Keratinocyte (primary cell): ENCODE results near the gene GATM.

CAGE:
- cytosol, long polyA minus RNA: no peak
- cytosol, long polyA plus RNA: no peak
- long polyA plus RNA: no peak
- nucleus, long polyA minus RNA: no peak
- nucleus, long polyA plus RNA: no peak
These were observed 7.5 kb downstream of the STARD9 start for GRCh38 chr15:42582617-42583507.

CAGE:
- cytosol, long polyA minus RNA: no peak
- cytosol, long polyA plus RNA: no peak
- long polyA plus RNA: no peak
- nucleus, long polyA minus RNA: no peak
- nucleus, long polyA plus RNA: no peak
These were observed 2.6 kb downstream of the CDAN1 start for GRCh38 chr15:42734278-42734815.

CAGE:
- cytosol, long polyA minus RNA: no peak
- cytosol, long polyA plus RNA: no peak
- long polyA plus RNA: no peak
- nucleus, long polyA minus RNA: no peak
- nucleus, long polyA plus RNA: no peak
These were observed 492 bp upstream of the TMEM62 start for GRCh38 chr15:43132903-43133284.

DNA sequence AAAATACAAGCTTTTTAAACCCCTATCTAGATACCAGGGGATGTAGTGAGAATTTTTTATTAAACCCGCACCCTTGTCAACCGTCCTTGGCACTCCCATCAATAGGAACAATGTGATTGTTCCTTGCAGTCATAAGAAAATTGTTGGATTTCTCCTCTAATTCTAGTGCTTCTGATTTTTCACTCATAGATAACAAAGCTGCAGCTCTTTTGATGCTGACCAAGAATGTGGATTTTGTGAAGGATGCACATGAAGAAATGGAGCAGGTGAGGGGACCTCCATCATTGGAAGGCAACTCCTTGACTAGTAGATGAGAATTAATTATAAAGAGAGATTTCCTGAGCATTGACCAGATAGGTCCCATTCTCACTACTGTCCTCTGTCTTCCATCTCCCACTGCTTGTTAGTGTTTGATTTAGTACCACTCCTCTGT lies 5.6 kb downstream of the CCNDBP1 start:
CAGE:
- cytosol, long polyA minus RNA: no peak
- cytosol, long polyA plus RNA: no peak
- long polyA plus RNA: no peak
- nucleus, long polyA minus RNA: no peak
- nucleus, long polyA plus RNA: no peak

DNA sequence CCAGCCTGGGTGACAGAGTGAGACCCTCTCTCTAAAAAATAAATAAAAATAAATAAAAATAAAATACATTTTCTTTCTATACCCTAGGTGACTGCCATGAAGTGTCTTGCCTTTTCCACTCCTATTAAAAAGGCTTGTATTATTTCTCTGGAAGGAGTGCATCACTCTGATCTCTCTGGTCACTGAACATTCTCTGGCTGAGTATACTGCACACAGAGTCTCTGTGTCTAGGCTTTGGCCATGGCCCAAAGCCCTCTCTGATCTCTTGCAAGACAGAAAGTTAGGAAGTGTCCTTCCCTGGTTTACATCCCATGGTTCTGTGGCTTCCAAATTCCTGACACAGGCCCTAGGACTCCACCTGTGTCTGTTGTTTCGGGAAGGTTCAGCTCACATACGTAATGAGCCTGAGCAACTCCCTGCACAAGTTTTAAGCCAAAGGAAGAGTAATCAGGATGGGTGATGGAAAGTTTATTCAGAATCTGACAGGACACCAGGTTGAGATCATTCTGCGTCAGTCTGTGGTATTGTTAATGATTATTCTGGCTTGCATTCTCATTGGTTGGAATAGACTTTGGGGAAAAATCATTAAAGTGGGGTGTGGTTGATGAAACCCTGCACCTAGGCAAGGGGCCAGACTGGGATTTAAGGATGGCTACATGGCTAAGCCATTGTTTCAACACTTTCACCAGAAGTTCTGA lies 14.0 kb upstream of the TGM7 start:
CAGE:
- cytosol, long polyA minus RNA: no peak
- cytosol, long polyA plus RNA: no peak
- long polyA plus RNA: no peak
- nucleus, long polyA minus RNA: no peak
- nucleus, long polyA plus RNA: no peak

GRCh38 chr15:44288879-44289662 lies 552 bp downstream of the GOLM2 start:
CAGE:
- cytosol, long polyA minus RNA: no peak
- cytosol, long polyA plus RNA: no peak
- long polyA plus RNA: start-site peak on the plus strand at chr15:44288879-44288950, 72 and 35 reads in 2 replicates
- nucleus, long polyA minus RNA: no peak
- nucleus, long polyA plus RNA: no peak

CAGE:
- cytosol, long polyA minus RNA: no peak
- cytosol, long polyA plus RNA: no peak
- long polyA plus RNA: no peak
- nucleus, long polyA minus RNA: no peak
- nucleus, long polyA plus RNA: no peak
These were observed 36.1 kb downstream of the GOLM2 start for GRCh38 chr15:44324722-44324970.

DNA sequence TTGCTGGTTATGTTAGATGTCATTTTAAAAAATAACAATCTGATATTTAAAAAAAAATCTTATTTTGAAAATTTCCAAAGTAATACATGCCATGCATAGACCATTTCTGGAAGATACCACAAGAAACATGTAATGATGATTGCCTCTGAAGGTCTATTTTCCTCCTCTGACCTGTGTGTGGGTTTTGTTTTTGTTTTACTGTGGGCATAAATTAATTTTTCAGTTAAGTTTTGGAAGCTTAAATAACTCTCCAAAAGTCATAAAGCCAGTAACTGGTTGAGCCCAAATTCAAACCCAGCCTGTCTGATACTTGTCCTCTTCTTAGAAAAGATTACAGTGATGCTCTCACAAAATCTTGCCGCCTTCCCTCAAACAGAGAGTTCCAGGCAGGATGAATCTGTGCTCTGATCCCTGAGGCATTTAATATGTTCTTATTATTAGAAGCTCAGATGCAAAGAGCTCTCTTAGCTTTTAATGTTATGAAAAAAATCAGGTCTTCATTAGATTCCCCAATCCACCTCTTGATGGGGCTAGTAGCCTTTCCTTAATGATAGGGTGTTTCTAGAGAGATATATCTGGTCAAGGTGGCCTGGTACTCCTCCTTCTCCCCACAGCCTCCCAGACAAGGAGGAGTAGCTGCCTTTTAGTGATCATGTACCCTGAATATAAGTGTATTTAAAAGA lies 2.1 kb downstream of the B2M start:
CAGE:
- cytosol, long polyA minus RNA: no peak
- cytosol, long polyA plus RNA: no peak
- long polyA plus RNA: no peak
- nucleus, long polyA minus RNA: no peak
- nucleus, long polyA plus RNA: no peak

CAGE:
- cytosol, long polyA minus RNA: no peak
- cytosol, long polyA plus RNA: no peak
- long polyA plus RNA: no peak
- nucleus, long polyA minus RNA: no peak
- nucleus, long polyA plus RNA: no peak
These were observed 3.7 kb downstream of the B2M start for GRCh38 chr15:44715034-44715343.

GRCh38 chr15:44726016-44726987 lies 10.0 kb upstream of the TRIM69 start:
CAGE:
- cytosol, long polyA minus RNA: no peak
- cytosol, long polyA plus RNA: no peak
- long polyA plus RNA: no peak
- nucleus, long polyA minus RNA: no peak
- nucleus, long polyA plus RNA: no peak

GRCh38 chr15:44726988-44727366 lies 9.4 kb upstream of the TRIM69 start:
CAGE:
- cytosol, long polyA minus RNA: no peak
- cytosol, long polyA plus RNA: no peak
- long polyA plus RNA: no peak
- nucleus, long polyA minus RNA: start-site peak on the plus strand at chr15:44727072-44727080, 24 reads
- nucleus, long polyA plus RNA: no peak

GRCh38 chr15:44838655-44839222 lies 102.4 kb downstream of the TRIM69 start:
CAGE:
- cytosol, long polyA minus RNA: no peak
- cytosol, long polyA plus RNA: no peak
- long polyA plus RNA: no peak
- nucleus, long polyA minus RNA: no peak
- nucleus, long polyA plus RNA: no peak

DNA sequence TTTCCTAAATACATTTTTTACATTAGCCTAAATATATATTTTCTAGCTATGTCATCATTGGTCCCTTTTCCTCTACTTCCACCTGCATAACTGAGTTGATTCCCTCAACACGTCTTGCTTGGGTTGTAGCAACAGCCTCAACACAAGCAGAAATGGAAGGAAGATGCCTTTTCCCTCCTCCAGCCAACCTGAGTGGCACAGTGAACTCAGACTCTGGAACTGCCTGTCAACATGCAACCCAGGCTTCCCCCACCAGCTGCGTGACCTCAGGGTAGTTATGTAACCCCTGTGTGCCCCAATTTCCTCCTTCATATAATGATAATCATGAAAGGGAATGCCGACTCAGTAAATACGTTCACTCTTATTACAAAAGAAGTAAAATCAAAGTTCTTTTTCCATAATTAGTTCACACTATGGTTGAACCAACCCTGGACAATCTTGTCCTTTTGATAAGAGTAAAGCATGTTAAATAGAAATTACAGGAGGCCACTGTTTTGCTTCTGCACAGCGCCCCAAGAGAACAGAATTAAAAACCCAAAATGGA lies 101.7 kb upstream of the TERB2 start:
CAGE:
- cytosol, long polyA minus RNA: no peak
- cytosol, long polyA plus RNA: no peak
- long polyA plus RNA: no peak
- nucleus, long polyA minus RNA: no peak
- nucleus, long polyA plus RNA: no peak

CAGE:
- cytosol, long polyA minus RNA: no peak
- cytosol, long polyA plus RNA: no peak
- long polyA plus RNA: no peak
- nucleus, long polyA minus RNA: no peak
- nucleus, long polyA plus RNA: no peak
These were observed 74.0 kb upstream of the TERB2 start for GRCh38 chr15:44882413-44882866.

CAGE:
- cytosol, long polyA minus RNA: no peak
- cytosol, long polyA plus RNA: no peak
- long polyA plus RNA: no peak
- nucleus, long polyA minus RNA: no peak
- nucleus, long polyA plus RNA: no peak
These were observed 34.3 kb downstream of the DUOX2 start for GRCh38 chr15:45079648-45080098.

DNA sequence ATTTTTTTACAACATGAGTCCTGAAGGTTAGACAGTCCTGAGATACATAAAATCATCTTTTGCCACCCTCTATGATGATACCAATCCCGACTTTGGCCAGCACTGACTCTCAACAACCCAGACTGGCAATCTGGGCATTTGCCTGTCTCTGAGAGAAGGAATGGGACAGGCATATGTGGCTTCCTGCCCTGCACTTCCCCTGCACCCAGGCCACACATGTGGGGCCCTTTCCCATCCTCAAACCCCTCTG lies 17.3 kb downstream of the DUOX2 start:
CAGE:
- cytosol, long polyA minus RNA: no peak
- cytosol, long polyA plus RNA: no peak
- long polyA plus RNA: no peak
- nucleus, long polyA minus RNA: no peak
- nucleus, long polyA plus RNA: no peak

DNA sequence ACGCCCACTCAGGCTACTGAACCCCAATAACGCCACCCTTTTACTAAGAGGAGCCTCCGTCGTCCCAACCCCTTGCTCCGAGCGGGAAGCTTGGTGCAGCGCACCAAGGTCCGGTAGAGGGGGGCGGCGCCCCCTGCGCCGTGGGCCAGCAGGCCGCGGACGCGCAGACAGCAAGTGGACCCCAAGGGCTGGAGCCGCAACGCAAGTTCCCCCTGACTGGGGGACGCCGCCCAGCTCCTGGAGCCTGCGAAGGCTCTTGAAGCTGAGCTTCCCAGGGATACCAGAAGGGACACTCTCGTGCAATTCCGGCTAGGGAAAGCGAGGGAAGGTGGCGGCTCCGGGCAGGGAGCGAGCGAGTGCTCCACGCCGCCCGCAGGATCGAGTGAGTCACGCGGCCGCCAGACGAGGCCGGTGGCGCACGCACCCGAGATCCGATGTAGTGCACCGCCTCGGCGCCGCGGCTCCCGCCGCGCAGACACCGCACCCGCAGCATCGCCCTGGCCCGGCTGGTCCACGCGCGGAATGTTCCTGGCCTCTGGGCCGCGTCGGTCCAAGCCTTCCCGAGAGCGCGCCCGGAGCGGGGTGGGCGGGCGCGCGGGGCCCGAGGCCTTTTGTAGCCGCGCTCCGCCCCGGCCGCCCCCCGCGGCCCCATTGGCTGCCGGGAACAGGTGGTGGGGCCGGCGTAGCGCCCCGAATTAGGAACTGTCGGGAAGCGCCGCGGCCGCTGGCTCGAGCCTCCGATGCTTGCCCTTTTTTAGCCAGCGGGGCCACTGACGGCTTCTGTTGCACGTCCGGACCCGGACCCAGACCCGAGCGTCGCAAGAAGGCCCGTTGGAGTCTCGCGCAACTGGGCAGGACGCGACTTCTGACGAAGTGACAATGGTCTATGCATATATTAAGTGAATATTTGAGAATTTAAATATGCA lies at the start of gene GATM:
GATM (minus strand) TSS at position 584 of the 926 bp plus-strand sequence.
CAGE:
- cytosol, long polyA minus RNA: no peak
- cytosol, long polyA plus RNA: no peak
- long polyA plus RNA: no peak
- nucleus, long polyA minus RNA: no peak
- nucleus, long polyA plus RNA: no peak

DNA sequence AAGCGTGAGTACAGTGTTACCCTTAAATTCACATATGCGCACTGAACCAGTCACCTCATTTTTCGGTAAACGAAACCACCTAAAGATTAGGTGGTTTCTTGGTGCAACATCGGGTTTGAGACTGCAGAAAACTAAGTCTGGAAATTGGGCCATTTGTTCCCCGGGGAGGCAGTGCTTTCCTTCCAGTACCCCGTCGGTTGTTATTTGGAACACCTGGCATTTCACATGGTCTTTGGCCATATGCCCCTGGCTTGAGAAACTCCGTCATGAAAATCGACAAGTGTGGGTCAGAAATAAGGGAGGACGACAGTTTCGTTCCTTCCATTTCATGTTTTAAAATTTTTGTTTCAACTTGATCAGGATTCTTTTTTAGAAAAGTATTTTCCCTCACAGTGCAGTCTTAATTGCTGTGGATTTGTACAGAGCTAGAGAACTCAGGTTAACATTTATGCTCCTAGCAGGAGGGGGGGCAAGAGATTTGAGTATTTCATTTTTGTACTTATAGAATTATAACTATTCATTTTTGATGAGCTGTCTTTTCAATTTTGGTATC lies 619 bp upstream of the GATM start:
CAGE:
- cytosol, long polyA minus RNA: no peak
- cytosol, long polyA plus RNA: no peak
- long polyA plus RNA: no peak
- nucleus, long polyA minus RNA: no peak
- nucleus, long polyA plus RNA: no peak

GRCh38 chr15:45415373-45416077 lies 13.4 kb downstream of the SPATA5L1 start:
CAGE:
- cytosol, long polyA minus RNA: no peak
- cytosol, long polyA plus RNA: no peak
- long polyA plus RNA: no peak
- nucleus, long polyA minus RNA: no peak
- nucleus, long polyA plus RNA: no peak

CAGE:
- cytosol, long polyA minus RNA: no peak
- cytosol, long polyA plus RNA: no peak
- long polyA plus RNA: no peak
- nucleus, long polyA minus RNA: no peak
- nucleus, long polyA plus RNA: no peak
These were observed 1.1 kb downstream of the C15orf48 start for GRCh38 chr15:45431517-45431911.